Helper T cell (primary cell): Measurements from ENCODE around the genes ZNF805, ZNF416, ZNF837 and TRIM28.

- PRO-cap, 2 experiments, result no peak in any of the 2 experiments
Measured at GRCh38 chr19:56765200-56765504, 75.4 kb downstream of the PEG3 start.

GRCh38 chr19:57240291-57241167 lies at the start of gene ZNF805:
Gene ZNF805, plus strand, starts transcription at chr19:57240632.
- PRO-cap, 2 experiments, result peak in 2 of 2 experiments; most common plus-strand start chr19:57240680 (in 2); most common minus-strand start chr19:57240469 (in 2)

DNA sequence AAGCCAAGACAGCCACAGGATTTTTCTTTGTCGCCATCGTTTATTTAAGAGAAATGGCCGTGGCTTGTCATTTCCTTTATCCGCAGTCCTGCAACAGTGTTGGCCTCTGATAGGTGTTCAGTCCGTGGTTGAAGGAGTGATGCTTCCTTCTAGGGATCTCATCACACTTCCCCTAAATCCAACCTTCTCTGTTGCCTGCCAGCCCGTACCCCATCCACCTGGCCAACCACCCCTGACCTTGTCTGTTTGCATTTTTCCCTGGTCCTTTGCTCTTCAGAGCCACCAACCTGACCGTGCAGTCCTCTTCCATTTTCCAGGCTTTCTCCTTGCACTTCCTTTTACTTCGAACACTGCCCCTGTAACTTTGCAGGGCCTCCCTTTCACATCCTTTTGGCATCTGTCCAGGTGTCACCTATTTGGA lies 628 bp downstream of the ZNF460 start:
- PRO-cap, 2 experiments, result peak in 2 of 2 experiments; most common plus-strand start position 109 of the sequence (in 1); most common minus-strand start position 325 of the sequence (in 2)

- PRO-cap, 2 experiments, result no peak in any of the 2 experiments
Measured at GRCh38 chr19:57284118-57284871, 4.0 kb downstream of the ZNF460 start.

DNA sequence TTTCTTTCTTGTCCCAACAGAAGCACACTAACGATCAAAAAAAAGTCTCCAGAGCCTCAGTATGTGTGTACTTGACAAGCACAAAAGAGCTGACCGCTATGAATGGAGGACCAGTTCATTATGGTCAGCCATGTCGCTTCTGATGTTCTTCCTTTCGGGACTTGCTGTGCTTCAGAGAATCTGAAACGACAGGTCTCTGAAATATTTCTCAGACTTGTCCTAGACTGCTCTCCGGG lies 422 bp upstream of the ZNF749 start:
- PRO-cap, 2 experiments, result no peak in any of the 2 experiments

- PRO-cap, 2 experiments, result peak in 2 of 2 experiments; most common plus-strand start chr19:57579065 (in 1); most common minus-strand start chr19:57578896 (in 1)
Measured at GRCh38 chr19:57577981-57579224, at the start of gene ZNF416. Gene ZNF416, minus strand, starts transcription at chr19:57578911.

- PRO-cap, 2 experiments, result no peak in any of the 2 experiments
Measured at GRCh38 chr19:57788358-57789088, 19.0 kb downstream of the ZNF586 start.

DNA sequence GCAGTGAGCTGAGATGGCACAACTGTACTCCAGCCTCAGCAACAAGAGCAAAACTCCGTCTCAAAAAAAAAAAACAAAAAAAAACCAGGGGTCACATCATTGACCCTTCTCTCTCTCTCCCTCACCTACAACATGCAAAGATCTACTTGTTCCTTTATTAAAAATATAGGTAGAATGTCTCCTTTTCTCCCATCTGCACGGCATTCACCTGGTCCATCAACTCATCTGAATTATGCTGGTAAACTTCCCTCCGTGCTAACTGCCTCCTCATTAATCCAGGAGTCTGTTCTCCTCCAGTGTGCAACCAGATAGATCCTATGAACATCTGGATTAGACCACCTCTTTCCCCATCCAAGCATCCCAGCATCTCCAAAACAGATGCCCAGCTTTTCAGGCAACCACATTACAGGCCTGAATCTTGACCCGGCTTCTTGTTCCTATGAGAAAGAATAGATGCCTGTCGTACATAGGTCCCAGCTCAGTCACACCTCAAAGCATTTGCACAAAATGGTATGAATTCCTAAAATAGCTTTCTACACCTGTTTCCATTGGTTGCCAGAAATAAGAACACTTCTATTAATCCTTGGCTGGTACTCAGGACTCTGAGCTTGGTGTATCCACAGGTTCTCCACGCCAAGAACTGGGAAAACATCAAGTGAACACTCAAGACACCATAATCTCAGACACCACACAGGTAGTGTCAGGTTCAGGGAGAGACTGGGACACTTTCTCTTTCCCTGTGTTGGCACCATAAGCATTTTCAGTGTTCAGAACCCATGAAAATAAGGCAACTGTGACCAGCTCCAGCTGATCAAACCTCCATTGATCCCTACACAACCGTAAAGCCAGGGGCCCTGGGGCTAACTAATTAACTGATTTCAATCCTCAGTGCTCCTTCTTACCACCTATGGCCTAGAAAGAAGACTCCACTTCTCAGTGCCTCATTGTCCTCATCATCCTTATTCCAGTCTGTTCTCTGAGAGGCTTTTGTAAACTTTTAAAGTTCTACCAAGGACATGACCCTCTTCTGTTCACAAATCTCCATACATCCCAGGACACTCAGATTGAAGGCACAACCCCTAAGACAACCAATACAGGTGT lies 19.0 kb downstream of the ZNF552 start:
- PRO-cap, 2 experiments, result no peak in any of the 2 experiments

- PRO-cap, 2 experiments, result no peak in any of the 2 experiments
Measured at GRCh38 chr19:57815208-57815976, 679 bp upstream of the ZNF552 start.

DNA sequence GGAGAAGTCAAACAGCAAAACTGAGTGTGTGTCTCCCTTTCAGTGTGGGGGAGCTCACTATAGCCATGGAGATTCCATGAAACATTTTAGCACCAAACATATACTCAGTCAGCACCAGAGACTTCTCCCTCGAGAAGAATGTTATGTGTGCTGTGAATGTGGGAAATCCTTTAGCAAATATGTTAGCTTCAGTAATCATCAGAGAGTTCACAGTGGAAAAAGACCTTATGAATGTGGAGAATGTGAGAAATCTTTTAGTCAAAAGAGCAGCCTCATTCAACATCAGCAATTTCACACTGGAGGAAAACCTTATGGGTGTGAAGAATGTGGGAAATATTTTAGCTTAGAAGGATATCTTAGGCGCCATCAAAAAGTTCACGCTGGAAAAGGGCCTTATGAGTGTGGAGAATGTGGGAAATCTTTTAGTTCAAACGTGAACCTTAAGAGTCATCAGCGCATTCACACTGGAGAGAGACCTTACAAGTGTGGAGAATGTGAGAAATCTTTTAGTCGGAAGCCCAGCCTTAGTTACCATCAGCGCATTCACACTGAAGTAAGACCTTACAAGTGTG lies 8.3 kb upstream of the ZNF587 start:
- PRO-cap, 2 experiments, result no peak in any of the 2 experiments

DNA sequence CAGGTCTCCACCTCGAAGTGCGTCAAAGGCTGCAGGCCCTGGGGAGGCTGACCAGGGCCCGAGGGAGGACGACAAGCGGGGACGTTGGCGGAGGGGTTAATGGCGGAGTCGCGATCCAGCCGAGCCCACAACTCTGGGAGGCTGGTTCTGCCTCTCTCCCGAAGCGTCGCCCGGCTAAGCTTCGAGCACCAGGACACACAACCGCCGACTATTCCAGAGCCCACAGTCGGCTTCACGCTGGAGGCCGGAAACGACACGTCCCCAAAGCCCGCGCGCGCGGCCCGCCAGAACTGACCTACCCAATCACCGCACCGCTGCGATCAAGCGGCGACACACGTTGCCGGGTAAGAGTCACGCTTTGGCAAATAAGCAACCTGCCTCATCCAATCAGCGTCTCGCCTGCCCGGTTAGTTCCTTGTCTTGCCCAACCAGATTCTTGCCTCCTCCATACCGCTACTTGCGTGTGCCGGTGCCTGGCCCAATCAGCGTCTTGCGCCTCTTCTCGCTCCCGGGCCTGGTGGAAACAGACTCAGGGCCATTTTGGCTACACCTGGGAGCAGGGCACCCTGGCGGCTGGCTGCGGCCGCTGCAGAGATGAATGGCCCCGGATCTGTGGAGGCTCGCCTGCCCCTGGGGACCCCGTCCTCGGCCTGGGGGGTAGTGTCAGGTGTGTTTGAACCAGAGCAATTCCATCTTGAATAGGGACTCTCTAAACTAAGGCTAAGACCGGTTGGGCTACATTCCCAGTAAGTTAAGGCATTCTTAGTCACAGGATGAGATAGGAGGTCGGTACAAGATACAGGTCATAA lies 11.7 kb upstream of the ZNF544 start:
- PRO-cap, 2 experiments, result no peak in any of the 2 experiments

- PRO-cap, 2 experiments, result peak in 2 of 2 experiments; most common plus-strand start chr19:58381213 (in 1); most common minus-strand start chr19:58381030 (in 2)
Measured at GRCh38 chr19:58380151-58381252, at the start of gene ZNF837. Gene ZNF837, minus strand, starts transcription at chr19:58381030.

- PRO-cap, 2 experiments, result peak in 2 of 2 experiments; most common plus-strand start chr19:58401571 (in 2); most common minus-strand start chr19:58401231 (in 2)
Measured at GRCh38 chr19:58401088-58402184, 6.0 kb downstream of the RNF225 start.

DNA sequence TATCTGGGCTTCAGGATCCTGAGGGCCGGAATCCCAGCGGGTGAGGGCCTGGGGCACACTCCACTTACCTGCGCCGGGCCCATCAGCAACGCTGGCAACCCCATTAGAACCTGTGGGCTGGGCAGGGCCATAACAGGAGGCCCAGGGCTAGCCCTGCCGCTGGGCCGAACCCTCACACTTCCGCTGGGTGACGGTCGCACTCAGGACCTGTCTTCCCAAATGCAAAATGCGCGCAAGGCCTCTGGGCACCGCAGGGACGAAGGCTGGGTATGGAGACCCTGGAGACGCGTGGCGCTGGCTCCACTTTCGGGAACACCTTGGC lies 301 bp downstream of the ZNF132 start:
- PRO-cap, 2 experiments, result no peak in any of the 2 experiments

DNA sequence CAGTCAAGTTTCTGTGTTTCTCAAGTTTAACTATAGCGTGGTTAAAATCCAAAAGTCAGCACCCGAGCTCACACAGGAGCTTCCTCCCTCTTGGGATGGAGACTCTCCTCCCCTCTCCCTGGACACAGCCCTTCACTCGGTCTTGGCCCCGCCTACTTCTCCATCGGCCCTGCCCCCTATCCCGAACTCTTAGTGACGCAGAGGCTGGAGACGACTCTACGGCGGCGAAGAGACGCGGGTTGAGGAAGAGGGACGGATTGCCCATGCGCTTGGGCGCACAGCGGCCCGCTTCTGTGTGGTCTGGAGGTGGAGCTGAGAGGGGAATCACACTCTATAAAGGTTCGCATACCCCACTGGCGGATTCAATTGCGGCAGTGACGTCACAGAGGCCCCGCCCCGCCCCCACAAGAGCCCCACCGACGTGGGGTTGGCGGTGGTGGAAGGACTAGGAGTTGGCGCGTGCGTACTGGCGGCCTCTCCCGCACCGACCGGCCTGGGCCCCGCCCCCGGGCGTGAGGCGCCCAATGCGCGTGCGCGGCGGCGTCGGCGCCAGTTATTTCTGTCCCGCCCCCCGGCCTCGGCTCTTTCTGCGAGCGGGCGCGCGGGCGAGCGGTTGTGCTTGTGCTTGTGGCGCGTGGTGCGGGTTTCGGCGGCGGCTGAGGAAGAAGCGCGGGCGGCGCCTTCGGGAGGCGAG lies at the start of gene TRIM28:
Gene TRIM28, plus strand, starts transcription at position 192 of the 694 bp plus-strand sequence.
- PRO-cap, 2 experiments, result peak in 2 of 2 experiments; most common plus-strand start position 585 of the sequence (in 2); most common minus-strand start position 295 of the sequence (in 2)

GRCh38 chr19:58544567-58545665 lies 1.1 kb downstream of the TRIM28 start:
- PRO-cap, 2 experiments, result peak in 2 of 2 experiments; most common plus-strand start chr19:58544752 (in 2); most common minus-strand start chr19:58544683 (in 2)

DNA sequence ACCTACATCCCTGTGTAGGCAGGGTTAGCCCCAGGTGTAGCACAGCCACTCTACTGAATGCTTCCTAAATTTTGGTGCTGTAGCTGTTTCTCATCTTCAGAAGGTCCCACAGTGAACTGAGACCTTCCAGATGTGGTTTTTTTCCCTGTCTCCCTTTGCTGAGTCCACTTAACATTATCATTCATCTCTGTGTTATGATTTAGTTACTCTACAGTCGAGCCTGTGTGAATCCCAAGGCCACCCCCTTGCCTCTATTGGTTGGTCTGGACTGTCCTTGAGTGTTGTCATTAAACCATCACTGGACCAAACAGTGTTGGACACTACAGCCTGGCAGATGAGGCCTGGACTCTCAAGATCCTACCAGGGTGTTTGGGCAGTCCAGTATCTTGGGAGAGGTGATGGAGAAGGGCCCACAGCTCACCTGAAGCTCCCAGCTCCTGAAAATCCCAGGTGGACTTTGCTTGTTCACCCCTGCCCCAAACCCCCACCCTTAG lies 3.9 kb downstream of the CHMP2A start:
- PRO-cap, 2 experiments, result no peak in any of the 2 experiments